Pulmonary lymph node (tissue), 1 donor: ENCODE measurements around a stretch of chr20.

GRCh38 chr20:38156661-38157448, 8.2 kb downstream of the TGM2 start:
- PRO-cap = no peak

- PRO-cap = no peak
These were observed 13.4 kb downstream of the BPI start for GRCh38 chr20:38317292-38317726.

DNA sequence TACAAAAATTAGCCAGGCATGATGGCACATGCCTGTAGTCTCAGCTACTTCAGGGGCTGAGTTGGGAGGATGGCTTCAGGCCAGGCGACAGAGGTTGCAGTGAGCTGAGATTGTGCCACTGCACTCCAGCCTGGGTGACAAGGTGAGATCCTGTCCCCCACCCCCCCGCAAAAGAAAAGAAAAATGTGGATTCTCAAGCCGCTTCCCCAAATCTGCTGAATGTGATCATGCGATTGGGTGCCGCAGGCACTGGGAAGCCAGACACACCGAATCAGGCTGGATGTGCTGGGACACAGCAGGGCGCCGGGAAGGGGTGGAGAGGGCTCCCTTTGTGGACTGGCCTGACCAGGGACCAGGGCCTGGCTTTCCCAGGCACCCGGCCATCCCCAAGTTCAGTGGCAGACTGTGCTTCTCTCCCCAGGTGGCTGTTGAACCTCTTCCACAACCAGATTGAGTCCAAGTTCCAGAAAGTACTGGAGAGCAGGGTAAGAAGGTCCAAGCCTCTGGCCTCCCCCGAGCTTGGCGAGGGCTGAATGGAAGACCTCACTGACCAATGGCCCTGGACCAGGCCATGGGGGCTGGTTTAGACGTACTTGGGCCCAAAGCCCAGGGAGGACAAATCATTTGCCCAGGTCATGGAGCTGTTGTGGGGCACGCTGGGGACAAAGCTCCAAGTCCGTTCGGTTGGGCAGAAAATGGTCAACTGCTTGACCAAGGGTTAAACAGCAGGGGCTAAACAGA, 8.8 kb downstream of the LBP start:
- PRO-cap = no peak

DNA sequence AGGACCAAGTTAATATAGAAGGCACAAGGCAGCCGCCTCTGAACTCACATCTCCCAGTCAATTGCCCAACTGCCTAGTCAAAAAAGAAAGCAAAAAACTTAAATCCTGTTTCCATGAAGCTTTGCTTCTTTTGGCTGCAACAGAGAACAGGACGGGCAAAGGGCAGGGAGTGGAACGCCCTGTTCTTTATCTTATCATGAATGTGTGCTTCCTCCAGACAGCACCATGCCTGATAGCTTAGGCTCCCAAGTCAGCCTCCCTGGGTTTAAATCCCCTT, 27.1 kb downstream of the LBP start:
- PRO-cap = no peak

DNA sequence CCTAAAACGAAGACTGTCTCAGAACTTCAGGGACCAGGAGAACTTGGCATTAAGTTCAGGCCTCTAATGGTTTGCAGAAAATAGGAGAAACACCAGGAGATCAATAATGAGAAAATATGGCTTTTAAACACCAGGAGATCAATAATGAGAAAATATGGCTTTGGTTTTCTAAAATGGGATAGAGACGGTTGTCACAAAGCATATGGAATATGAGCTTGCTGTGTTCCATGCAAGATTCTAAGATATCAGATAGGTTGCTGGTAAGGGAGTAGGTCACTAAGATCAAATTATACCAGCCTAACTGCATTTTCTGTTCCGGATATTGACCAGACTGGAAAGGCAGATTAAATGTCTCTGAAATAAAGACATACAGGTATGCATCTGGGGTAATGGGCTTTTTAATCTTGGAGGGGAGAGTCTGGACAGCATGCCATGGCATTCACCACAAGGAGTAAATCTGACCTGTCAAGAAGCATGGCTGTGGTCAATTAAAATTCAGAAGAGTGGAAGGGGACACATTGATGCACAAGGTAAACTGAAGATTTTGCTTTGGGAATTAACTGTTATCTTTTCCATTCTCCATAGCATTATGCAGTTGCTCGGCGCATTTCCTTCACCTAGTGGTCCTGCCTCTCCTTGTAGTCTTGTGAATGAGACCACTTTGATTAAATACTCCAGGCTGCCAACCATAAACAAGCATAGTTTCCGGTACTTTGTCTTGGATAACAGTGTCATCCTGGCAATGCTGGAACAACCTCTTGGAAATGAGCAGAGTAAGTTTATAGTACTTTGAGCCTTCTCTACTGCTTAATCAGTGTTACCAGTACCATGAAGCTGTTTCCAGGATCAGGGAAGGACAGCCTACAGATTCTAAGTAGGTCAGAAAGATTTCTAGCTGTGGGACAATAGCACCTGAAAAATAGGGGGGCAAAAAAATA, 35.1 kb upstream of the ADIG start:
- PRO-cap = no peak

DNA sequence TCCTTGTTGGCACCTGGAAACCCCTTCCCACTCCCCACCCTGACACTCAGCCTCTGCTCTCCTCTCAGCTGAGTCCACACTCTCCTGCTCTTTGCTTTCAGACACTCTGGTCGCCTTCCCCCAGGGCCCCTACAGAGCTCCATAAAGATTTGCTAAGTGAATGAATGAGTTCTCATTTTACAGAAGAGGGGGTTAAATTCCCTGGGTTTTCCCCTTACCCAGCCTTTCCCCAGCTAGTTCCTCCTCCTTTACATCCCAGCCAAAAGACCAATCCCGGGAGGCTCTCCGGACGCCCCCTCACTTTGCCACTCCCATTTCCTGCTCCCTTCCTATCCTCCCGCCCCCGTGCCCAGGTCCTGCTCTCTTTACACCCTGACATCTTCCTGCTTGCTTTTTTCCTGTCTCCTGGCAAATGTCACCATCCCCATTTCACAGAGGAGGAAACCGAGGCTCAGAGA, 20.1 kb downstream of the ADIG start:
- PRO-cap = no peak

- PRO-cap = no peak
These were observed 5.2 kb downstream of the FAM83D start for GRCh38 chr20:38931361-38931777.

GRCh38 chr20:38986767-38987072, 24.6 kb downstream of the DHX35 start:
- PRO-cap = no peak

DNA sequence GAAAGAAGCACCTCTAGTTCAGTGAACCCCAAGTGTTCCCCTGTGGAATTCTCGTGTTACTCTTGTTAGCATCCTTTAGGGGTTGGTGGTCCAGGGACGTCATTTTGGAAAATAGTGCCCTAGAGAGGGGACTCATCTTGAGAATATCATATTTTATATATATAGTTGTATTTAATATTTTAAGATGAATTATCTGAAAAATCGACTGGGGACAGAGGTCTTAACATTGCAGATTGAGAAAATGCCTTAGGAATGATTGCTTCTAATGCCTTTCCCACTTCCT, 337.8 kb downstream of the DHX35 start:
- PRO-cap = no peak

DNA sequence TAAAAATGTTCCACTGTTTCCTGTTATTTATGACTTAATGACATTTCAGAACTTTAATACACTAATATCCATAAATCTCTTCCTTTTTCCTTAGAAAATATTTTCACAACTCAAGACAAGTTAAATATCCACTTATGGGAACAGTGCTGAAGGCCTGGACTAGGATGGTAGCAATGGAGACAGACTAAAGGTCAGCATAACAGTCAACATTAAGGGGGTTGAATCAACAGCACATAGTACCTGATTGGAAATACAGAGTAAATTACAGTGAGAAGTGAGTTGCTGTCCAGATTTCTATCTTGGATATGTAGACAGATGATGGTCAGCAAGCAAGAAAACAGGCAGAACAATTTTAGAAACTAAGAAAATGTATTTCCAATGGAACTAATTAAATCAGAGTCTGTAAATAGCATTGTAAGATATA, 682.9 kb downstream of the MAFB start:
- PRO-cap = no peak

DNA sequence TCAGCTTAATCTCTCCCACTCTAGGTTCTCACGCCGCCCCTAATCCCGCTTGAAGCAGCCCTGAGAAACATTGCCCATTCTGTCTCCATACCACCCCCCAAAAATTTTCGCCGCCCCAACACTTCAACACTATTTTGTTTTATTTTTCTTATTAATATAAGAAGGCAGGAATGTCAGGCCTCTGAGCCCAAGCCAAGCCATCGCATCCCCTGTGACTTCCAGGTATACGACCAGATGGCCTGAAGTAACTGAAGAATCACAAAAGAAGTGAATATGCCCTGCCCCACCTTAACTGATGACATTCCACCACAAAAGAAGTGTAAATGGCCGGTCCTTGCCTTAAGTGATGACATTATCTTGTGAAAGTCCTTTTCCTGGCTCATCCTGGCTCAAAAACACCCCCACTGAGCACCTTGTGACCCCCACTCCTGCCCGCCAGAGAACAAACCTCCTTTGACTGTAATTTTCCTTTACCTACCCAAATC, 414.9 kb downstream of the MAFB start:
- PRO-cap = no peak

DNA sequence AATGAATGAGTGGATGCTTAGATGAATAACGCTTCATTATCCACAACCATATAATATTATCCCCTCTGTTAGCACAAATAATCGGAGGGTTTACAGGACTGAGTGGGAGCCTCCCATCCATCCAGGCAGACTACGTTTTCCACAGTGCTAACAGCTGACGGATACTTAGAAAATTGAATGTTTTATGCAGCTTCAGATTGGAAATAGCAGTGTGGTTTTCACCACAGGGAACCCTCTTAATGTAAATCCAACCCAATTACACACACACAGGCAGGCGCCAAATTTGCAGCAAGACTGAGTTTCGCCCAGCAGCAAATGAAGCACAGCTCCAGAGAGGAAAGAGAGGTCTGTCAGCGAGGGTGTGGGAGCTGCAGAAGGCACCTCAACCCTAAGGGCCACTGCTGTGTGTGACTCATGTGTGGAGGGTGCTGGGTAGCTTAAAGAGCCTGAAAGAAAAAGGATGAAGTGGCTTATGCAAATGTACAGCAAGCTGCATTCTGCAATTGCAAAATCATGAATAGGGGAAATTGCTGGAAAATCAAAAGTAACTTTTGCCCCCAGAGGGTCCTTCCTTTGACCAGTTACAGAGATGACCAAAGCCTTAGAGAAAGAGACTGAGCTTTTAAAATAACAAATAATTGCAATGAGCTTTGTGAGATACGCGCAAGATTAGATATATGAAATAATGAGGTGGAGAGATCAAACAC, 365.6 kb downstream of the MAFB start:
- PRO-cap = no peak

GRCh38 chr20:40463226-40463659, 225.8 kb downstream of the MAFB start:
- PRO-cap = no peak

DNA sequence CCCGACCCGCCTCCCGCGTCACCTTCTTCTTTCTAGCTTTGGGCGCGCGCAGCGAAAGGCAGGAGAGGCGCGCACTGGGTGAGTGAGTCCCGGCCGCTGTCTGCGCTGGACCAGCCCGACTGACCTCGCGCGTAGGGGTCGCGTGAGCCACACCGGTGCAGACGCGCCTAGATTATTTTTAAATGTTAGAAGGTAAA, 1.6 kb upstream of the MAFB start:
- PRO-cap = no peak

GRCh38 chr20:40781387-40781829, 92.4 kb upstream of the MAFB start:
- PRO-cap = no peak

GRCh38 chr20:41029631-41030120, 1.1 kb downstream of the TOP1 start:
- PRO-cap = no peak

- PRO-cap = no peak
These were observed 2.4 kb downstream of the TOP1 start for GRCh38 chr20:41030983-41031432.

GRCh38 chr20:41084197-41085213, 52.8 kb upstream of the PLCG1 start:
- PRO-cap = no peak

GRCh38 chr20:41092324-41092855, 45.0 kb upstream of the PLCG1 start:
- PRO-cap = no peak

GRCh38 chr20:41138030-41138402, 673 bp downstream of the PLCG1 start:
- PRO-cap = bidirectional peak, plus-strand start at chr20:41138116, minus-strand start at chr20:41137954